ENCODE data around the gene LRRC30.

DNA sequence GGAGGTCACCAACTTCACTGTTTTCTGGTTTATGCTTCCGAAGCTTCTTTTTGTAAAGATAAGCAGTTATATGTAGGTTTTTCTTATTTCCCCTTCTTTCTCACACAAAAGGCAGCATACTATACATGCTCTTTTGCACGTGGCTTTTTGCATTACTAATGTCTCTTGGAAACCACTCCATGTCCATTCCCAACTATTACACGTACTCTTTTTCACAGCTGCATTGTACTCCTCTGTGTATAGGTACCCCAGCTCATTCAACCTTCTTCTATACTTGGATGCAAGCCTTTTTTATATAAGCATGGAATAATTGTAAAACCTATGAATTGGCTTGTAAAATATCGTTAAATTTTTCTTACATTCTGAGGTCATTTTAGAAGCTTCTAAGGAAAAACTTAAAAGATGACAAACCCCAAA, 166.1 kb downstream of the L3MBTL4 start:
- PRO-cap, result no peak

- PRO-cap, result no peak
These were observed 8.5 kb downstream of the L3MBTL4 start for GRCh38 chr18:6406164-6406685.

- PRO-cap, result no peak
These were observed 48.1 kb upstream of the L3MBTL4 start for GRCh38 chr18:6462880-6463121.

GRCh38 chr18:6776114-6776622, 46.7 kb downstream of the ARHGAP28 start:
- PRO-cap, result no peak

GRCh38 chr18:6994769-6995402, 122.7 kb downstream of the LAMA1 start:
- PRO-cap, result no peak

GRCh38 chr18:7230536-7231512, at the start of gene LRRC30:
Gene LRRC30, plus strand, starts transcription at chr18:7231089.
- PRO-cap, result no peak

- PRO-cap, result bidirectional peak, plus-strand start at chr18:7370939, minus-strand start at chr18:7370867
These were observed 139.7 kb downstream of the LRRC30 start for GRCh38 chr18:7370366-7371273.

DNA sequence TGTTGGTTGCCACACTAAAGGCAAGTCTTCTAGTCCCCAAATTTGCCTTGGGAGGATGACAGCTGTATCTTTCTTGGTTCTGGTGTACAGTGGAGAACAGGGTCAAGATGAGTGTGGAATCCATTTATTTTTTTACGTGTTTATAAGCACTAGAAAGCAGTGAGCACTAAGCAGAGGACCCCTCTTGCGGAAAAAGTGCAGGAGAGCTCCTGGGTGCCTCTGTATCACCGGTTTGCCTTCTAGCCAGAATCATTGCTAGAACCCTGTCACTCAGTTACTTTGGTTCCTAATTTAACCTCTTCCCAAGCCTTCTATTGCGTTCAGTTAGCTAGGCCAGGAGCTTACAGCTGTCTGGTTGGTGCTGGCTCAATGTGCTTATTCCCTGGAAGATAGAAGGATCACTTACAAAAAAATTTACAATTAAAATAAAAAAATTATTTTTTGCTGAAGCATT, 1.1 kb upstream of the PTPRM start:
- PRO-cap, result no peak

DNA sequence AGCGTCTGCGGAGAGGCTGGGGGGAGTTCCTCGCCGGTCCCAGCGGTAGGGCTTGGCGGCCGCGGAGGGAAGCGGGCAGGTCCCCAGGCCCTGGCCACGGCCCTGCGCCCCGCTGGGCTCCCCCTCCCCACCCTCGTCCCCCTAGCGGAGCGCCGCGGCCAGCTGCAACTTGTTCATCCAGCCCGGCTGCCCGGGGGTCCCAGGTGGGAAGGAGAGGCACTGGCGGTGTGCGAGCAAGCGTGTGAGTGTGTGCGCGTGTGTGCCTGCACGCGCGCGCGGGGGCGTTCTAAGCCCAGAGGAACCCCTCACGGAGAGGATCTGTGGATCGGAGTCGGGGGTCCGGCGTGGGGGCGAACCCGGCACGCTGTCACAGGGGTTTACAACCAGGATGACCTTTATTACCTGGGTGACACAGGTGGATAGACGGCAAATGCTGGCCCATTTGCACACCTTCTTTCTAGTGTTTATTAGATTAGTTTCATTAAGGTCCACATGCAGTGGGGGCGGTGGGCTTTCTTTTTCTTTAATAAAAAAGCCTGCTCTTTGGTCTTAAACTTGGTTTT, 1.4 kb downstream of the PTPRM start:
- PRO-cap, result no peak

- PRO-cap, result no peak
These were observed 181.8 kb downstream of the PTPRM start for GRCh38 chr18:7748951-7749307.

GRCh38 chr18:7824787-7825386, 257.8 kb downstream of the PTPRM start:
- PRO-cap, result no peak

DNA sequence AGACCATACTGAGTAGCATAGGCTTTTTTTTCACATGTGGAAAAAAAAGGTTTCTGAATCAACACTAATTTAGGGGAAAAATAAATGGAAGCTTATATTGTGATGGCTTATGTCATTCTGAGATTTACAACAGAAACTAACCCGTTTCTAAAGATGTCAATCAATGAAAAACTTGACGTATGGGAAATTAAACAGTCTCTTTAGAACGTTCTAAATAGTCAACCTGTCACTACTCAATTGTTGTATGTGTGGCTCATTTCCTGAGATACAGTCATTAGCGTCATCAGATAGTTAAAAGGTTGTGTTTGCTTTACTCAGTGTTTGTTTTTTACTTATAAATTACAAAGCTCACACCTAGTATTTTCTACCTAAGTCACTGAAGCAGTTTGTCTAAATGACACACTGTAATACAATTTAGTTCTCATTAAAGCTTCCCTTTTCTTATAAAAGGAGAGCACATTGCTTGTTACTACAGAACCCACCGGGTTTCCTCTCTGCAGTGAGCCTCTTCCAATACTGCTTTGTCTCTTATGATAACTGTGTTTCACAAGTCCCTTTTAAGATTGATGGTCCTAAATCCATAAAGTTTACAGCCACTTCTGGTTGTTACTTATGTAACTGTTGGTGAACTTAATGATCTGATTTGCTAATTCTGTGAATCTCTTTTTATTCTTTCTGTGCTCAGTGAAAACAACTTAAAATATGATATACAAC, 311.8 kb downstream of the PTPRM start:
- PRO-cap, result no peak

GRCh38 chr18:7946449-7947294, 379.6 kb downstream of the PTPRM start:
- PRO-cap, result no peak

- PRO-cap, result no peak
These were observed 238.5 kb upstream of the RAB12 start for GRCh38 chr18:8370620-8371183.

GRCh38 chr18:8603763-8604068, 5.5 kb upstream of the RAB12 start:
- PRO-cap, result no peak

- PRO-cap, result no peak
These were observed 560 bp downstream of the RAB12 start for GRCh38 chr18:8609600-8610394.

GRCh38 chr18:8613559-8614157, 4.4 kb downstream of the RAB12 start:
- PRO-cap, result no peak

GRCh38 chr18:8614973-8615214, 5.7 kb downstream of the RAB12 start:
- PRO-cap, result no peak

GRCh38 chr18:8709379-8710119, 4.2 kb downstream of the MTCL1 start:
- PRO-cap, result no peak

GRCh38 chr18:8809916-8810575, 104.7 kb downstream of the MTCL1 start:
- PRO-cap, result no peak

Measured in left ventricle myocardium (tissue), 1 donor.